Kidney epithelial cell (primary cell): ENCODE results near the gene DGAT2.

DNA sequence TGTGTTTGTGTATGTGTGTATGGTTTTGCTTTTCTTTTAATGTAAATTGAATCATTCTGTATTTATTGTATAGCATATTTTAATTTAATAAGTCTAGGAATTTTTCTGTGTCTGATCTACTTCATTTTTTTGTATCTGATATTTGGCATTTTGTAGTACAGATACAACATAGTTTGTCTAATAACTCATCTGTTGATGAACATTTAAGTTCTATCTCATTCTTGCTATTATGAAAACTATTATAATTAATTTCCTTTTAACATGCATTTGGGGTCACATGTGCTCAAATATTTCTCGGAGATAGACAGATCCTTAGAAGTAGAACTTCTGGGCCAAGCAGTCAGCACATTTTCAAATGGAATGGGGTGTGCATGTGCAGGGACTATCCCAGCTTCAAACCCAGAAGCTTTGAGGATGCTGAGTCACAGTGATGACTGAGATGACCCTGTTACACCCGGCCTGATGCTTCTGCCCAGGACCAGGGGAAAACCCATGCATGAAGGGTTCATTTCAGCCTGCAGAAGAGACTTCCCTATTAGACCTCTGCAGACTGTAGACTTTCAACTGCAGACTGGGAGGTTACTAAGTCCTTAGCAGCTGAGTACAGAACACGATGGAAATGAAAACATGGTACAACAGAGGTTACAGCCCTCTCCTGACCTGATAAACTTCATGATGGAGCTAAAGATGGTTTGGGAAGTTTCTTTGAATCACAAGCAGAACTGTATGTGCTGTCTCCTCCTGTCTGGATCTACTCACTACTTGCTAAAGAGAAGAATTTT lies 50.7 kb upstream of the SLCO2B1 start:
- RAMPAGE, long total RNA = no peak
- RRBS = no CpG with 5 or more reads among the region's 3 CpGs

DNA sequence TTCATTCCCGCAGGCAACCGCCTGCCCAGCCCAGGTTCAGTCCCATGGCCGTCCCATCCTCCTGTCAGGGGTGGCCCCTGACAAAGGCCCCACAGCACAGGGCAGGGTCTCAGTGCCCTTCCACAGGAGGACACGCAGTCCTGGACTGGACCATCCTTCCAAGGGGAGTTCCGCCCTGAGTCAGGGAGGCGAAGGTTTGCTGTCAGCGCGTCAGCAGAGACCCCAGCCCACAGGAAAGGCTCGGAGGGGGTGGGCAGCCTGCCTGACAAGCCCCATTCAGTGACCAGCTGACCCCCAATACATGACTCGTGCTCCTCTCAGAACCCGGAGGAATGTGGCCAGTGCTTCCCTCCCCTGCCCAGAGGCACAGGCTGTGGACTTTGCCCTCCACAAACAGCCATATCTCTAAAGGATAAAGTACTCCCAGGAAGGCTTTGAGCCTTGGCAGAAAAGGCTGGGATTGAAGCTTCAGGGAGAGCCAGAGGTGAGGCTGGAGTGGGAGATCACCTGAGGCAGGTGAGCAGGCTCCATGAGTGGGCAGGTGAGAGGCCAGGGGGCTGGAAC lies 8.6 kb downstream of the SLCO2B1 start:
- RAMPAGE, long total RNA = no peak
- RRBS = no CpG with 5 or more reads among the region's 11 CpGs

GRCh38 chr11:75202007-75202746 lies 38.4 kb upstream of the TPBGL start:
- RAMPAGE, long total RNA = no peak
- RRBS = no CpG with 5 or more reads among the region's 8 CpGs

DNA sequence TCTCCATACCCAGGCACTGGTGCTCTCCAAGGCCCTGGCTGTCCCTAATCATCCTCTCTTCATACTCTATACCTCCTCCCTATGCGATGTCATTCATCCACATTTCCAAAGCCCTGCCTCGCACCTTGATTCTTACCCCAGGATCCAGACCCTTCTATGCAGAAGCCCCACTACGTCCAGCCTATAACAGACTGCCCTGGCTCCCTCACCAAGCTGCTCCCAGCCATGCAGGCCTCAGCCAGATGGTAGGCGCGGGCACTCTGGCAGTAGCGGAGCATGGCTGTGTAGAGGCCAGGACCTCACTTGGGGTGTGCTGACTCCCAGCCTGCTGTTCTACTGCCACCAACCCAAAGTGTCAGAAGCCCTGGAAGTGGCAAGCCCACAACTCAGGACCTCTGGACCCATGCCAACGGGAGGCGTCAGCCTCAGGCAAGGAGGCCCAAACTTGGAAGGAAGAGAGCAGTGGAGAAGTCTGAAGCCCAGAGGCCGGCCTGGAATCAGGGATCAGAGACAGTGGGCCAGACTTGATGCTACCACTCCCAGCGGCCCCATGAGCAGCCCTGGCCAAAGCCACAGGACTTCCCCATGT lies 4.6 kb downstream of the ARRB1 start:
- RAMPAGE, long total RNA = no peak
- RRBS = no CpG with 5 or more reads among the region's 10 CpGs

DNA sequence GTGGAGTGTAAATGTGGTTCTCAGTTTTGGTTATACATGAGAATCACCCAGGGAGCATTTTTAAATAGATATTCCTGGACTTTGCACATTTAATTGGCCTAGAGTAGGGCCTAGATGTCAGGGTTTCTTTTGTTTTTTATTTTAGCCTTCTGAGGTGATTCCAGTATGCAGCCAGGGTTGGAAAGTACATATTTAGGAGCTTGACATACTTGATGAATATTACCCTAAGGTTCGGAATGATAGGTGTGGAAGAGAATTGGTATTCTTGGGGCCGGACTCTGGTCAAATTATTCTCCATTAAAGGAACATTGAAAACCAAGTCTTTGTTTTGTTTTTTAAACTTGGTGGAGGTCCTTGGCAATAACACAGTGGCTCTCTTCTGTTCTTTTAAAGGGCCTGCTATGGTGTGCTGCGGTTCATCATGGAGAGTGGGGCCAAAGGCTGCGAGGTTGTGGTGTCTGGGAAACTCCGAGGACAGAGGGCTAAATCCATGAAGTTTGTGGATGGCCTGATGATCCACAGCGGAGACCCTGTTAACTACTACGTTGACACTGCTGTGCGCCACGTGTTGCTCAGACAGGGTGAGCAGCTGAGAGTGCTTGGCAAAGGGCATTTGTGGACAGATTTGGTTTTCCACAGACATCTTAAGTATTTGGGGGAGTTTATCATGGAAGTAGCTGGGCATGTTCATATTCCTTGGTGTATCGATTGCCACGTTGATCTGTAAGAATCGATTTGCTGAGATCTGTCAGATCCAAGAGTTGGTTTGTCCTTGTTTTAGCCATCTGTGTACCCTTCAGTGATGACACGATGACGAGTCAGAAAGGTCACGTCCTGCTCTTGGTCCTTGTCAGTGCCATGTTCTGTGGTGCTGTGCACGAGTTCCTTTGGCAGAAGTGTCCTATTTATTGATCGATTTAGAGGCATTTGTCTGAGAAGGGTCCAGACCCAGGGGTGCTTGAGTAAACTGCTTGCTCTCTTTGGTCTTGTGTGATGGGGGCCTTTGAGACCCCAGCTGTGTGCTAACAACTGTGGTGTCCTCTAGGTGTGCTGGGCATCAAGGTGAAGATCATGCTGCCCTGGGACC lies 4.7 kb downstream of the RPS3 start:
- RAMPAGE, long total RNA = no peak
- RRBS = no CpG with 5 or more reads among the region's 17 CpGs

DNA sequence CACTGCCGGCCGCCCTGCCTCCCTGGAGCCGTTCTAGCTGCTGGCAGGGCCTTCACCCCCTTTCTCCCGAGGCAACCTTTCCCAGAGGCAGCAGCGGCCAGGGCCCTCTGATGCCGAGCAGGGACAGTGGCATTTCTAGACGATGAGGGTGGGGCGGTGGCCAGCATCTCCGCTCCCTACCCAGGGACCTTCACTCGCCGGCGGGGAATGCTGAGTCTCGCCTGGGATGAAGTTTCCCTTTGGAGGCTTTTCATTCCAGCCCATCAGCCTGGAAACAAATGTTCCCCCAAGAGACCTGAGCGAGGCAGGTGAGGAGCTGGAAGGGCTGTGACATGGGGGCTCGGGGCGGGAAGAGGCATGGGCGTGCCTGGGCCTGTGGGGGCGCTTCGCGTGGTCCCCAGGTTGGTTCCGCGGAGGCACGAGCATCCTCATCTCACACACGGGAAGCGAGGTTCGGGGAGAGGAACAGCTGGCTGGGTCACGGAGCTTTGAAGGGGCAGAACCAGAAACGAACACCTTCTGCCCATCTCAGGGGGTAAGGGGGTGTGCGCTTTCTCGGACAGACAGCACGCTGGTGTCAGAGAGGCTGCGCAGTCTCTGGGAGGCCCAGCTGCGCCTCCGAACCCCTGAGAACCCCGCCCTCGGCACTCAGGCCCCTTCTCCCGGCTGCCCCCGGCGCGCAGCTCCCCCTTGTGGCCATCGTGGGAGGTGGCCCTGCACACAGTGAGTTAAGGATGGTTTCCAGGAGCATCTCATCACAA lies 18.1 kb upstream of the KLHL35 start:
- RAMPAGE, long total RNA = no peak
- RRBS = 7% methylated on average over 4 of the region's 41 CpGs

- RAMPAGE, long total RNA = no peak
- RRBS = no CpG with 5 or more reads among the region's 14 CpGs
Measured at GRCh38 chr11:75534290-75535025, 8.7 kb upstream of the GDPD5 start.

DNA sequence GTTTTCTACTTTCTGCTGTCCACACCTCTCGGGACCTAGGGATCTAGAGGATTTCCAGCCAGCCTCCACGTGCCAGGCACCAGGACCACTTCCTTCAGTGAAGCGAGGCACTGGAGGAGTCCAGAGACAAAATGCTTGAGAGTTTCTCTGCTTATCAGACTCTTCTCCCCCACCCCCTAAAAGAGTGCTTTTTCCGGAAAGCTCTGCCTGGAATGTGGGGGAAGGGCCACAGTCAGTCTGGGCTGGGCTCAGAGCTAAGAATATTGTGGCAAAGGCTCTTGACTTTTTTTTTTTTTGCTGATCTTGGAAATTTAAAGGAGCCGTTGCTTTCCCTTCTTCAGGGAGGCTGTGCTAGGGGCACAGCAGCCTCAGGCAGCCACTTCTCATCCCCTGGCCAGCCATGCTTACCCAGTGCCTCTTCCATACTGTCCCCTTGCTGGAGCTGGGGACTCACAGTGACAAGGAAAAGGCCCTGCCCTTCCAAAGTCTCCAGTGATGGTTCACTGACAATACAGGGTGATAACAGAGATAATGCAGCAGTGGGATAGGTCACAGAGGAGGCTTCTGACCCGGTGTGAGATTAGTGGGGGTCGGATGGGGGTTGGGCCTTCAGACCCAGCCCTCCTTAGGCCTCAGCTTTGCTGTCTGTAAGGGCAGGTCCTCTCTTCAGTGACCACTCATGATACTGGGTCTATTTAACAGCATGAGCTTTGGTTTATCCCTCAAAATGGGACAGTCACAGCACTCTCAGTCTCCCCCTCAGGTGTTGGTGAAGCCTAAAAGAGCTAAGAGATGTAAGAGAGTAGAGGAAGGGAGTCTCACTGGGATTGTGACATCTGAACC lies 2.8 kb upstream of the SERPINH1 start:
- RAMPAGE, long total RNA = no peak
- RRBS = no CpG with 5 or more reads among the region's 7 CpGs

- RAMPAGE, long total RNA = no peak
- RRBS = no CpG with 5 or more reads among the region's 11 CpGs
Measured at GRCh38 chr11:75563663-75564614, 1.9 kb downstream of the SERPINH1 start.

DNA sequence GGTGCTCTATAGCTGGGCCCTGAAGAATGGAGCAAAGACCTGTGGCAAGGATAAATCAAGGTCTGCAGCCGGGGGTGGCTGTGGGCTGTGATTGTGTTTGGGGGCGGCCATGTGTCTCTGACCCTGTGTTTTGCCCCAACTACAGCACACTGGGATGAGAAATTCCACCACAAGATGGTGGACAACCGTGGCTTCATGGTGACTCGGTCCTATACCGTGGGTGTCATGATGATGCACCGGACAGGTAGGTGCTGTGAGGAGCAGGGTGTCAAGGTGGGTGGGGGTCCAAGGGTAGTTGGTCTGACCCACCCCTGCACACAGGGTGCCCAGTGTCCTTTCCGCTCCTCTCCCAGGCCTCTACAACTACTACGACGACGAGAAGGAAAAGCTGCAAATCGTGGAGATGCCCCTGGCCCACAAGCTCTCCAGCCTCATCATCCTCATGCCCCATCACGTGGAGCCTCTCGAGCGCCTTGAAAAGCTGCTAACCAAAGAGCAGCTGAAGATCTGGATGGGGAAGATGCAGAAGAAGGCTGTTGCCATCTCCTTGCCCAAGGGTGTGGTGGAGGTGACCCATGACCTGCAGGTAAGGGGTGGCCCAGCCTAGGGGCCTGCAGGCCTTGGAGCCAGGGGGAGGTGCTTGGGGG lies 6.7 kb downstream of the SERPINH1 start:
- RAMPAGE, long total RNA = no peak
- RRBS = no CpG with 5 or more reads among the region's 14 CpGs

- RAMPAGE, long total RNA = no peak
- RRBS = no CpG with 5 or more reads among the region's 13 CpGs
Measured at GRCh38 chr11:75576376-75577057, 14.5 kb downstream of the SERPINH1 start.

DNA sequence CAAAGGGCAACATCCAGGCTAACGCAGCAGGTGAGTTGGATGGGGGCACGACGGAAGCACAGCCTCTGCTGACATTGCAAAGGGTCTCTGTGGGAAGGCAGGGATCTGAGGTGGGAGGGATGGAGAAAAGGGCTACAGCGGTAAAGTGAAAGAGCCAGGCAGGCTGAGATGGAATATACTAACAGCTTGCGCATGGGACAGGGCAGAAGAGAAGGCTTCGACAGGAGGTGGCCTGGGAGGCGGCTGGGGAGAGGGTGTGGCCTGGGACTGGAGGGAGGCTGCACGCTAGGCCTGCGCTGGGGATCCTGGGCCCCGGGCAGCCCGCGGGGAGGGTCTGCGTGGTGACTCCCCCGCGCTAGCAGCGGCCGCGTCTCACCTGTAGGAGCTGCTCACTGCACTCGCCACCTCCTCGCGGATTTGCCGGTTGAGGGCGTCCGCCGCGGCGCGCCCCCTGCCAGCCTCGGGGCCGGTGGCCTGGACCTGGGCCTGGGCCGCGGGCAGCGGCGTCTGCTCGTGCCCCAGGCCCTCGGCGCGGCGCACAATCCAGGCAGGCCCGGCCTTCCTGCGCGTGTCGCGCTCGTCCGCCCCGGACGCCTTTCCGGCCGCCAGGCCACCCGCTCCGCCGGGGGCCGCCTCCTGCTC lies 1.6 kb downstream of the MAP6 start:
- RAMPAGE, long total RNA = no peak
- RRBS = 1% methylated on average over 17 of the region's 54 CpGs

DNA sequence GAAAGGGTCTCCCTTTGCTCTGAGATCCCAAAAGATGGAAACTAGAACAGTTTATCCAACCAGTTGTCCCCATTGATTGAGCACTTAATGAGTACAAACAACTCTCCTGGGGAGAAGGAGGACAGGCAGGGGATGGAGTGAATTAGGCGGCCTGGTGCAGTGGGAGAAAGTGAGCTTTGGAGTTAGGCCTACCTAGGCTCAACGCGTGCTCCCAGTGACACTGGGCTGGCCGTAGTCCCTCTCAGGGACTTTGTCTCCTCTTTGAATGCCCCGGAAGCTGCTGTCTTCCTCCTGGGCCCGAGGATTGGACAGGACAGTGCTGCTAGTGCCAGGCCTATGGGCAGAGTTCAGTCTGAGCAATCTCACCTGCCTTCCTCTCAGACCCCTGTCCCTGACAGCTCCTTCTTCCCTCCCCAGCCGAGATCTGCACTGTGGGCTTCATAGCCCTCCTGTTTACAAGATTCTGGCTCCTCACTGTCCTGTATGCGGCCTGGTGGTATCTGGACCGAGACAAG lies 2.0 kb downstream of the MOGAT2 start:
- RAMPAGE, long total RNA = no peak
- RRBS = 88% methylated on average over 2 of the region's 9 CpGs

- RAMPAGE, long total RNA = no peak
- RRBS = 1% methylated on average over 29 of the region's 90 CpGs
Measured at GRCh38 chr11:75768012-75769101, at the start of gene DGAT2. Gene DGAT2 (plus strand): TSS chr11:75768778.

DNA sequence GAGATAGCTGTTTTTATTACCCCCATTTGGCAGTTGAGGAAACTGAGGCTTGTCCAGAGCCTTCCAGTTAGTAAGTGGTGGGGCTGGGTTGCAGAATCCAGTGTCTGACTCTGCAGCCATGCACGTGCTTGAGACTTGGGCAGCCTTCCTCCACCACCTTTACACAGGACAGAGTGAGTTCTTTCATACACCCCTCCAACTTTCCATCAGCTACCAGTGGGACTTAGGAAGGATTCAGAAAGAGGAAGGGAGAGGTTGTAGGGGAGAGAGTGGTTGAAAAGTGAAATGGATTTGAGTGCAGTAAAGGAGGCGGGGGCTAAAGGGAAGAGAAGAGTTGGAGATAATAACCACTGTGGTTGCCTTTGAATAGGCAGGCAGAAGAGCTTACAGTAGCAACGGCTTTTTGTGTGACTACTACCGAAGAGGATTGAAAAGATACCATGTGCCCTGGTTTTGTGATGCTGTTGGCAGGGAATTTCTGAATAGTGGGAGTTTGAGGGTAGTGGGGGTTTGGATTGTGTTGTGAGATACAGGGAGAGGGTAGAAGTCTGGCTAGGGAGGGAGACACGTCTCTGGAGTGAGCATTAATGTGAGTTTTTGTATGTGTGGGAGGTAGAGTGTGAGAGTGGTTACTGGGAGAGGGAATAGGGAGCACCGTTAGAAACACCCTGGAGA lies 1.7 kb downstream of the UVRAG start:
- RAMPAGE, long total RNA = no peak
- RRBS = no CpG with 5 or more reads among the region's 6 CpGs

DNA sequence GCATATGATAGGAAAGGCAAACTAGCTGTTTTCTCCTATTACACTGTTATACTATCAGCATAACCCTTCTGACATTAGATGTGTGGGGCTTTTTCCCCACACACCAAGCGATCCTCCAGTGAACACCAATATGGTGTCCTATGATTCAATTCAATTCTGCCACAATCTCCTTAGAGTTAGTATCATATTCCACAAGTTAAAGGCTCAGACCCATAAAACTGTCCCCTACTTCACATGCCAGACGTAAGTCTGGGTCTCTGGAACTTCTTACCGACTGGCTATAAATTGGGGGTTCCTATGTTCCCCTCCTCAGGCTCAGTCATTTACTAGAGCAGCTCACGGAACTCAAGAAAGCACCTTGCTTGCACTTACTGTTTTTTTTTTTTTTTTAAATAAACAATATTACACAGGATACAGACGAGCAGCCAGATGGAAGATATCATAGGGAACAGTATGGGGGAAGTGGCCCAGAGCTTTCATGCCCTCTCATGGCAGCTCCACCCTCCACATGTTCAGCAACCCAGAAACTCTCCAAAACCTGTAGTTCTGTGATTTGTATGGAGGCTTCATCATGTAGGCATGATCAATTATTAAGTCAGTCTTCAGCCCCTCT lies 7.4 kb downstream of the UVRAG start:
- RAMPAGE, long total RNA = no peak
- RRBS = no CpG with 5 or more reads among the region's 5 CpGs

- RAMPAGE, long total RNA = no peak
- RRBS = no CpG with 5 or more reads among the region's 5 CpGs
Measured at GRCh38 chr11:75826426-75826773, 11.4 kb downstream of the UVRAG start.

GRCh38 chr11:76140998-76141400 lies 65.3 kb downstream of the WNT11 start:
- RAMPAGE, long total RNA = no peak
- RRBS = 87% methylated on average over 2 of the region's 18 CpGs

DNA sequence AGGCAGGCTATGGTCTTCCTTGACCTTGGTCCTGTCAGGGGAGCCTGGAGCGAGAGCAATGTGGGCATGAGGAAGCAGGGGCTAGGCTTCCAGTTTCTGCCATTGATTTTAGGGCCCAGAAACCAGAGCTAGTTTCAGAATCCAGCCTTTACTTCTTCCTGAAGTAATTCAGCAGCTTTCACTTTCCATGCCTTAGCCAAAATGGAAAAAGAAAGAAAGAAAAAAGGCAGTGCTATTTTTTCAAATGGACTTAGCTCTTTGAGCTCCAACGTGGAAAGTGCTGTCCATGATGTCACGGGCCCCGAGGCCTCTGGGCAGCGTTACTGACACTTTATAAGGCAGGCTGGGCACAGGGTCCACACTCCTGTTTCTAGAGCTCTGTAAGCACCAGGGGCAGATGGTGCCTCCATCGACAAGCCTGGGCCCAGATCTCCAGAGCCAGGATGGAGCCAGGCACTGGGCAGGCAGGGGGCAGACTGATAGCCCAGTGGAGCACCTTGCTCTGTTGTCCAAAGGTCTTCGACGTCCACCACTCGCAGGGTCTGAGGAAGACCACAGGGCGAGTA lies 21.8 kb upstream of the WNT11 start:
- RAMPAGE, long total RNA = no peak
- RRBS = no CpG with 5 or more reads among the region's 10 CpGs

GRCh38 chr11:76385801-76386274 lies 4.7 kb downstream of the GVQW3 start:
- RAMPAGE, long total RNA = no peak
- RRBS = no CpG with 5 or more reads among the region's 5 CpGs